Spleen (tissue), 7 donors: ENCODE measurements around the gene YIPF5.

DNA sequence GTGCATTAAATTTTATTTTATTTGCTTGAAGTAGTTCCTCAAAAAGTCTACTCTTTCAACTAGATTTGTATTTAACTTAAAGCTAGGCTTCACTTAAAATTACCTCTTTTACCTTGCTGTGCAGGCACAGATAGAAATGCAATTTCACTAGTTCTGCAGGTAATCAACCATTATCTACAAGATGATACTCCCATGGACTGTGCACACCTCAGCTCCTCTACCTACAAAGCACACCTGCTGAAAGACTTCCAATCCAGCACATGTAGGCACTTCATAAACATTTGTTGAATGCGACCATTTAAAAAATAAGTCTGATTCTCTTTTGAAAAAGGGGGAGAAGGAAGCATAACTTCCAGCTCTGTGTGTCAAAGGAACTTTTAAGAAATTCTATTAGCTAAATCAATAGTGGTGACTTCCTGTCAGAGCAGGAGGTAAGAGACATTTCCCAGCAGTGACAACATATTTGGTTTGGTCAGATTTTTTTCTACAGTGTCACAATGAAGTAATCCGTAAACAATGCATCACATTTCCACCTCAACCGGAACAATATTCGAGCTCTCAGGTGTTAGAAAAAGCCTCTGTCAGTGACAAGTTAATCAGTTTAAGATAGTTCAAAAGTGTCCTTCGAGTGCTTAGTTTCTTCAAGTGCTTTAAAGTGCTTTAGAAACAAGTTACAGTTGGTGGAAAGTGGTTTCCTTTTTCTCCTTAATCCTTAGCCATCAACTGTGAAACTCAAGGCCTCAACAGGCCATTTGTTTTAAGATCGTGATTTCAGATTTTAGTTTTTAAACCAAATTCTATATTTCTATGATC, 182.2 kb upstream of the HMHB1 start:
- PRO-cap, 4 experiments = no peak in any of the 4 experiments
- RAMPAGE, long total RNA, 4 experiments = no peak in any of the 4 experiments

DNA sequence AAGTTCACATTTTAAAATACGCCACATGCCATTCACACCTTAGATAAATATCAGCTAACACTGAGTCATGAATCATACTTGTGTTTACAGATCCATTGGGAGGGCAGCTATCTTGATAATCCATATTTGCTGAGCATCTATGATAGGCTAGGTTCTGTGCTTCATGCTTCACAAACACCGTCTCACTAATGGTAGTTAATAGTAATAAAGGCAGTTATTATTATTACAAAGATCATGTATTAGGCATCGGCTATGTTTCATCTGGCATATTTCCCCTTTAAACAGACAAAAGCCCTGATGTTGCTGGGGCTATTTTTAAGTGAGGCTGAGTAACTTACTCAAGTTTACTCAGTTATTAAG, 152.2 kb upstream of the HMHB1 start:
- PRO-cap, 4 experiments = no peak in any of the 4 experiments
- RAMPAGE, long total RNA, 4 experiments = no peak in any of the 4 experiments

DNA sequence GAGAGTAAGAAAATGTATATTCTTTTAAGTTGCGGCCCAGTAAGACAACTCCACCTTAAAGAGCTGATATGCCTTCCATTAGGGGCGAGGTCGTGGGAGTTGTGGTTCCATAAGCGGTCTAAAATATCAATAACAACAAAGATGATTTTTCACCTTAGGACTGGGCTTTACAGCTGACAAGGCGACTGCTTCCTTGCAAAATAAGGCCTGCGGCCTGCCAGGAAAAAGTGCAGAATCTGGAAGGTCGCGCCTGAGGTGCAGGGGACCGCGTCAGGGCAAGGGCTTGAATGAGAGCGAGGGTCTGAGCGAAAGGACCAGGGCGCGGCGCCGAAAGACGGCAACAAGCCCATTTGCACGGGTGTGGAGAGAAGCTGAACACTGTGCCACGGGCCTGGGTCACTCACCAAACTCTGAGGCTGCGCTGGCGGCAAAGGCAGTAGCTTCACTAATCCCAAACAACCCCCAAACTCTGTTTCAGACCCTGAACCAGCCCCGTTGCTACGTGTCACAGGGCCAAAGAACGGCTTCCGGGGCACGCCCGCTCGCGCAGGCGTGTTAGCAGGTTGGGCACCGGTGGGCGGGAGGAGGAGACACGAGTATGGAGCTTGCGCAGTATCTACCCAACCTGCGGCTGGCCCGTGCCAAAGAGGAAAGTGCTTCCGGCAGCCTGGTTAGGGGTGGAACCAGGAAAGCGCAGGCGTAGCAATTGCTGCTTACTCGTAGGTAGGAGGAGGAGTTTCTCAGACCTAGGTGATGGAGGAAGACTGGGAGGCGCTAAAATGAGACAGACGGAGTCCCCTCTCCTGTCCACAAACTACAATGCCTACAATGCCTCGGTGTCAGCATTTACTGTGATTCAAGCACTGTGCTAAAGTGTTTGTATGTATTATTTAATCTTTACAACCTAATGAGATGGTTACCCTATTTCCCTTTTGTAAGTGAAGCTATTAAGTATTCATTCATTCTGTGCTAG, at the start of gene YIPF5:
TSS of gene YIPF5 (minus strand) at position 529 of the 973 bp plus-strand sequence.
- PRO-cap, 4 experiments = peak in 4 of 4 experiments; most common plus-strand start position 743 of the sequence (in 3); most common minus-strand start position 529 of the sequence (in 3)
- RAMPAGE, long total RNA, 4 experiments = start-site peak on the minus strand in 4 of 4 experiments, centred at positions 475 to 484 of the sequence, 330 to 597 reads per replicate

DNA sequence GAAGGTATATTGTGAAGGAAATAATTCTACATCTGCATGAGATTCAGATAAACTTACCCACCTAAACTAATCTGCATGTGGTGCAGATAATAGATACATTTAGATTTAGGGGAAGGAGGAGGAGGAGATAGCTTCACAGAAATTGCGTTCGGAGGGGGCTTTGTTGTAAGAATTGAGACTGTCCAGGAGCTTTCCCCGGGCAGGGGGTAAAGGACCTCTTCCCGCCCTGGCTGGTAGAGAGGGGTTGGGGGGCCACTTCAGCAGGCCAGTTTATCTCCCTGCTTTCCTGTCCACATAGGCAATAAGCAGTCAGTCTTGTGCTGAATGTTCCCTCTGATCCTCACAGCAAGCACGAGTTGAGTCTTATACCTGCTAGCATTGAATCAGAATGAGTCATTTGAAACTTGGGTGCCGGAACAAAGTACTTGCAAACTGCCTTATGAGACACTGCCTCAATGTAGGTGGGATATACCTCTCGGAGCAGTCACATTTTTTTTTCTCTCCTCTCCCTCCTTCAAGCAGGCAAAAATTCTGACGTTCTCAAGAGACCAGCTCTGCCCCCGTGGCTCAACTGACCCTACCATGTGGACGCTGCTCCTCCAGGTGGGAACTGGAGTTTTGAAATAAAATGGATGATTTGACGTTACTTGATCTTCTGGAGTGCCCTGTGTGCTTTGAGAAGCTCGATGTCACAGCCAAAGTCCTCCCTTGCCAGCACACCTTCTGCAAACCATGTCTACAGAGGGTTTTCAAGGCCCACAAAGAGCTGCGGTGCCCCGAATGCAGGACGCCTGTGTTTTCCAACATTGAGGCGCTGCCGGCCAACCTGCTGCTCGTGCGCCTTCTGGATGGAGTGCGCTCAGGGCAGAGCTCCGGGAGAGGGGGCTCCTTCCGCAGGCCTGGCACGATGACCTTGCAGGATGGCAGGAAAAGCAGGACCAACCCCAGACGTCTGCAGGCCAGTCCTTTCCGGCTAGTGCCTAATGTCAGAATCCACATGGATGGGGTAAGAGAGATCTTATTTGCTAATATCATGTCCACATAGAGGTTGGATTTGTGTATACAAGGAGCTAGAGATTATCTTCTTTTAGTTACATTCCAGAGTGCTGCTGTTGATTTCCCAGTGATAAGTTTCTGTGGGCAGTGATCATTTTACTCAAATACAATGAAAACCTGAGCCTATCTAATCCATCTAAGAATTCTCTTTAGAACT, 1.3 kb downstream of the SH3RF2 start:
- PRO-cap, 4 experiments = no peak in any of the 4 experiments
- RAMPAGE, long total RNA, 4 experiments = no peak in any of the 4 experiments

- PRO-cap, 4 experiments = no peak in any of the 4 experiments
- RAMPAGE, long total RNA, 4 experiments = no peak in any of the 4 experiments
Measured at GRCh38 chr5:145965577-145966335, 29.4 kb downstream of the SH3RF2 start.

GRCh38 chr5:146469553-146470179, 22.5 kb downstream of the TCERG1 start:
- PRO-cap, 4 experiments = no peak in any of the 4 experiments
- RAMPAGE, long total RNA, 4 experiments = no peak in any of the 4 experiments

DNA sequence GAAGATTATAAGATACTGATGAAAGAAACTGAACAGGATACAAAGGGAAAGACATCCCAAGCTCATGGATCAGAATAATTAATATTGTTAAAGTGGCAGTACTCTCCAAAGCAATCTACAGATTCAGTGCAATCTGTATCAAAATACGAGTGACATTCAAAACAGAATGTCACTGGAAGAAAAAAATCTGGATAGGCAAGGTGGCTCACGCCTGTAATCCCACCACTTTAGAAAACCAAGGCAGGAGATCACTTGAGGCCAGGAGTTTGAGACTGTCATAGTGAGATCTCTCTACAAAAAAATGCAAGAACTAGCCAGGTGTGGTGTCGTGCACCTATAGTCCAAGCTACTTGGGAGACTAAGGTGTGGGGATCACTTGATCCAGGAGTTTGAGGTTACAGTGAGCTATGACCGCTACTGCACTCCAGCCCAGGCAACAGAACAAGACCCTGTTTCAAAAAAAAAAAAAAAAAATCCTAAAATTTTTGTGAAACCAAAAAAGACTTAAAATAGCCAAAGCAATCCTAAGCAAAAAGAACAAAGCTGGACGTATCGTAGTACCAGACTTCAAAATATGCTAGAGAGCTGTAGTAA, 28.6 kb downstream of the GPR151 start:
- PRO-cap, 4 experiments = no peak in any of the 4 experiments
- RAMPAGE, long total RNA, 4 experiments = no peak in any of the 4 experiments

- PRO-cap, 4 experiments = no peak in any of the 4 experiments
- RAMPAGE, long total RNA, 4 experiments = no peak in any of the 4 experiments
Measured at GRCh38 chr5:146489658-146490671, 26.0 kb downstream of the GPR151 start.

DNA sequence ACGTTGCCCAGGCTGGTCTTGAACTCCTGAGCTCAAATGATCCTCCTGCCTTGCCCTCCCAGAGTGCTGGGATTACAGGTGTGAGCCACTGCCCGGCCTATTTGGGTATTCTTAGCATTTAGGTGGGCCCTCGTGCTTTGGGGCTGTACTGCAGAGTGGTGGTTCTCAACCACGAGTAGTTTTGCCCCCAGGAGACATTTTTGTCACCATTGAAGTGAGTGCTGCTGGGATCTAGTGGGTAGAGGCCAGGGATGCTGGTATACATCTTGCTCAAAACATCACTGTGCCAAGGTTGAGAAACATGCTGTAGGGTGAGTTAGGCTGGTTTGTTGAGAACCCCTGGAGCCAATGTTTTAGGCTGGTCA, 24.8 kb downstream of the GPR151 start:
- PRO-cap, 4 experiments = no peak in any of the 4 experiments
- RAMPAGE, long total RNA, 4 experiments = no peak in any of the 4 experiments

- PRO-cap, 4 experiments = no peak in any of the 4 experiments
- RAMPAGE, long total RNA, 4 experiments = no peak in any of the 4 experiments
Measured at GRCh38 chr5:146667622-146668146, 151.7 kb upstream of the GPR151 start.

GRCh38 chr5:146877047-146877311, 1.6 kb downstream of the PPP2R2B start:
- PRO-cap, 4 experiments = no peak in any of the 4 experiments
- RAMPAGE, long total RNA, 4 experiments = no peak in any of the 4 experiments

DNA sequence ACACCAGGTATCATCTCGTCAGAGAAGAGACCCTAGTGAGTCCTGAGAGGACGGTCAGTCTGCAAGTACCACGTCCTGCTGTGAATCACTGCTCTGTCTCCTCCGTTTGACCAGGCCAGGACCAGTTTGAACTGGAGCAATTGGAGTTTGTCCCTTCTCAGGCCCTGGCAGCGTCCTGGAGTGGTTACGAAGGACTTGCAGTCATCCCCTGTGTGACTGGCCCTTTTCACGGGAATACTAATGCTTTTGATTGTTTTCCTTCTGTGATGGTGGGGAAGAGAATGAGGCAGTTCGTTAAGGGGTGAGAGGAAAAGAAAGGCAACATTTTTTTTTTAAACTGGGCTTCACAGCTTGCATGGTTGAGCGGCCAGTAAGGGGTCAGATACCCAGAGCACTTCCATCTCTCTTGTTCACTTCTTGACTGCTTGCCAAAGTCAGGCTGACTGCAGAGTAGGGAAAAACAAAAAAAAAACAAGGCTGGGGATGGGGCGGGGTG, 153.5 kb upstream of the STK32A start:
- PRO-cap, 4 experiments = no peak in any of the 4 experiments
- RAMPAGE, long total RNA, 4 experiments = no peak in any of the 4 experiments

DNA sequence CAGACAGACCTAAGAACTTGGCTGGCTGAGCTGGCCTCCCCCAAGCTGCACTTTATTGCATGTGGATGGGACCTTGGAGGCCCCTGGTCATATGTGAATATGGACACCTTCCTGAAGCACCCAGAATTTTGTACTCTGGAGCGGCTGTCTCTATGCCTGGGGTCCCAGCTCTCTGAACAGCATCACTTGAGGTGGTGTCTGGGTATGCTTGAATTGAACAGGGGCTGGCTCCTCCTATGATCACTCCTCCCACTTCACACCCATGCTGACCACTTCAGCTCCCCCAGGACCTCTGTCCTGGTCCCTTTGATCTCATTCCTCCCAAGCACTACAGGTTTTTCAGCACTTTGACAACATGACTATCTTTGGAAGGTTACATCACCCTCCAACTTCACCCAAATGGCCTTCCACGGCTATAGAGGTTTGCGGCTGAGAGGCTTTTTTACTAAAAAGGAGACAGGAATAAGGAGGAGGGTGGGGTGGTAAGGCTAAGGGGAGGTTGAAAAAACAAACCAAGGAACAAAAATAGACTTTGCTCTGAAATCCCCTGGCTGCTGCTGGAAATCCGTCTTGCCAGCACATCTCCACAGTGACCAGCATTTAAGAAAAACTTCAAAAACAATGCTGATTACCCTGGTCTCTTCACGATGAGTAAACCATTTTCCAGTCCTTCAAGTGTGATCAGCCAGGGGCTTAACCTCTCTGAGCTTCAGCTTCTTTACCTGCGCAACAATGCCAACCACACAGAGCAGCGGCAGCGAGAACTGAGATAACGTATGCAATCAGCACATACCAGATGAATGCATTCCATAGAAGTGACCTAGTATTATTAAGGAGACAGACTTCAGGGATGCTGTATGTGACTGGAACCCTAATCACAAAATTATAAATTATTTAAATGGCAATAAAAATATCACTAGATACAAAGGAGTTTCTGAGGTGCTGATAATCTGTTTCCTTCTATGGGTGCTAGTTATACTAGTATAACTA, 102.7 kb downstream of the DPYSL3 start:
- PRO-cap, 4 experiments = no peak in any of the 4 experiments
- RAMPAGE, long total RNA, 4 experiments = no peak in any of the 4 experiments

DNA sequence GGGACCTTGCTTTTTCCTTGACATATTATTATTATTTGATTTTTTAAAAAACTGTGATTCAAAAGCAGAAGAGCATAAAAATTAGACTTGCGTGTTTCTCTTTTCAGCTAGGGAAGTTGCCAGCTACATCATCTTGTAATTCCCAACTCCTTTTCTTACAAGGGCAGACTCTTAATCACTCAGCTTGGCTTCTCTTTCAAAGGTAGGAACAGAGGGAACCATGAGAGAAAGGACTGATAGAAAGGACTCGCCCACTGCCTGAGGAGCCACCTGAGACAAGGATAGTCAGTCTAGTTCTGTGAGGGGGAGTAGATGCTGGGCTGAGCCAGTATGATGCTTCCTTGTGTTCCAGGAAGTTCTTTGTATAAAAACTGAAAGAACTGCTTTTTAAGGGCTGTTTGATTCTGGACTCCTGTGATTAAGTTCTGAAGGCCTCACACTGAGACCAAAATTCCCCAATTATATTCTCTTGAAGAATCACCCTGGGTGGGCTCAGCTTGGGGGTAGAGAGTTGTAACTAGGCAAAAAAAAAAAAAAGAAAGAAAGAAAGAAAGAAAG, 51.1 kb upstream of the DPYSL3 start:
- PRO-cap, 4 experiments = no peak in any of the 4 experiments
- RAMPAGE, long total RNA, 4 experiments = no peak in any of the 4 experiments

GRCh38 chr5:147804930-147805532, 22.5 kb upstream of the JAKMIP2 start:
- PRO-cap, 4 experiments = no peak in any of the 4 experiments
- RAMPAGE, long total RNA, 4 experiments = no peak in any of the 4 experiments

GRCh38 chr5:147838328-147838539, 6.8 kb upstream of the SPINK1 start:
- PRO-cap, 4 experiments = no peak in any of the 4 experiments
- RAMPAGE, long total RNA, 4 experiments = no peak in any of the 4 experiments

GRCh38 chr5:147870925-147871580, 7.5 kb upstream of the SCGB3A2 start:
- PRO-cap, 4 experiments = no peak in any of the 4 experiments
- RAMPAGE, long total RNA, 4 experiments = no peak in any of the 4 experiments

DNA sequence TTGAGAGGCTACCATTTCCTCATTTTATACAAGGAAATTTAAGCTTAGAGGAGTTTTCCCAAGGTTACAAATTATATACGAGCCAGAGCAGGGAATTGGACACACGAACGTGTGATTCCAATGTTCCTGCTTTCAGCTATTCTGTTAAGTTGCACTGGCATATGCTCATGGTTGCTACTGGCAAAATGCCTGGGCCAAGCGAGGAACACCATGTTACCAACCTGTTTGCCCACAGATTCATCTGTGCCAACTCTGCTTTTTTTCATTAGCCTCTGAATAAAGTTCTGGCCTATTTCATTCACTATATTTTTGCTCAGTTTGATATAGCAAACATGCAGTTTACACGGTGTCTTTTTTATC, 5.1 kb upstream of the C5orf46 start:
- PRO-cap, 4 experiments = no peak in any of the 4 experiments
- RAMPAGE, long total RNA, 4 experiments = no peak in any of the 4 experiments

GRCh38 chr5:148071880-148072717, 8.3 kb downstream of the SPINK5 start:
- PRO-cap, 4 experiments = no peak in any of the 4 experiments
- RAMPAGE, long total RNA, 4 experiments = no peak in any of the 4 experiments

GRCh38 chr5:148089344-148089663, 25.5 kb downstream of the SPINK5 start:
- PRO-cap, 4 experiments = no peak in any of the 4 experiments
- RAMPAGE, long total RNA, 4 experiments = no peak in any of the 4 experiments